GM19240 (cell line): ENCODE measurements around a stretch of chr7.

- RRBS, result no CpG with 5 or more reads among the region's 6 CpGs
Observed at GRCh38 chr7:2777777-2778211, 66.3 kb downstream of the GNA12 start.

GRCh38 chr7:2794648-2795392 is 49.3 kb downstream of the GNA12 start:
- RRBS, result no CpG with 5 or more reads among the region's 18 CpGs

DNA sequence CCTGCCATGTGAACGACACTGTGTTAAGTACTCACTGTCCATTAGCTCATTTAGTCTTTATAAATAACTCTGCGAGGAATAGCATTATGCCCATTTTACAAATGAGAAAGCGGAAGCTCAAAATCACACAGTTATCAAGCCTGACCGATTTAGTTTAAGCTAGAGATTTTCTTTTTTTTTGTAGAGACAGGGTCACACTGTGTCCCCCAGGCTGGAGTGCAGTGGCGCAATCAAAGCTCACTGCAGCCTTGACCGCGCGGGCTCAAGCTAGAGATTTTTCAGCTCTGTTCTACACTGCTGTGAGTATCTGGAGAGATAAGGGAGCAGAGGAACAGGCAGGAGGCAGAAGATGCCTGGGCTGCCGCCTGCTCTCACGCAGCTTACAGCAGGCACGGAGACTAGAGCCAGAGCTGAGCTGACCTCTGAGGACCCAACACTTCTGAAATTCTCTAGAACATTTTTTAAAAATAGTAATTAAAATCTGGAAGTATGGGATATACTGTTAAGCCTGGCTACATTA is 38.8 kb downstream of the GNA12 start:
- RRBS, result no CpG with 5 or more reads among the region's 11 CpGs

GRCh38 chr7:2842000-2842489 is 2.1 kb downstream of the GNA12 start:
- RRBS, result no CpG with 5 or more reads among the region's 5 CpGs

DNA sequence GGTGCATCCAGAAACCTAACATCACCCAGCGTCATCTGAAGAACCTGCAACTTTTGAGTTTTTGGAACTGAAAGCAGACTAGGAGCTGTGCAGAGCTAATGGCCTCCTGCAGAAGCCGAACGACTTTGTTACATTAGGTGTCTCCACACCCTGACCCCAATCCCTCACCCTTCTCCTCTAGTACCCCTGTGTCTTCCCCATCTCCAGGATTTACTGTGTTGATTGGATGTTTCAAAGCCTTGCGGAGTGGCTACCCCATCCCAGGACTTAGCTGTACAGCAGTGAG is 60.5 kb upstream of the CARD11 start:
- RRBS, result no CpG with 5 or more reads among the region's 4 CpGs

- RRBS, result no CpG with 5 or more reads among the region's 3 CpGs
Observed at GRCh38 chr7:3106391-3106966, 62.8 kb upstream of the CARD11 start.

DNA sequence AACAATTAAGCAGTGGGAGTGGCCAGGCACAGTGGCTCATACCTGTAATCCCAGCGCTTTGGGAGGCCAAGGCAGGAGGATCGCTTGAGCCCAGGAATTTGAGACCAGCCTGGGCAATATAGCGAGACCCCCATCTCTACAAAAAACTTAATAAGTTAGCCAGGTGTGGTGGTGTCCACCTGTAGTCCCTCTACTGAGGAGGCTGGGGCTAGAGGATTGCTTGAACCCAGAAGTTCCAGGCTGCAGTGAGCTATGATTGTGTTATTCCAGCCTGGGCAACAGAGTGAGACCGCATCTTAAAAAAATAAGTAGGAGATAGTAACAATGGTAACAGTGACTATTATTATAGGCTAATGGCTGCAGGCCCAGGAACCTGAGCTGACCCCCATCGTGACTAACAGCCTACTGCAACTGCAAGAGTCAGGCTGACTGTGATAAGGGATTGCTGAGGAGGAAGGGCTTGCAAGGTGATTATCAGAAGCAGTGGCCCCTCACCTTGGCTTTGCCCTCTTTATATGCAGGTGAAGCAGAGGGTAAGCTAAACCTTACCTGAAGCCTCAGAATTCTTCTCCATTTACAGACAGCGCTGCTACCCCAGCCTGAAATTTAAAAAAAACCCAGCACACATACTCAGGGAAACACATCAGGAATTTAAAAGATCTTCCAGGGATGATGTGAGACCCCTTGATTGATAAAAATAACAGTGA is 84.0 kb upstream of the SDK1 start:
- RRBS, result no CpG with 5 or more reads among the region's 6 CpGs

DNA sequence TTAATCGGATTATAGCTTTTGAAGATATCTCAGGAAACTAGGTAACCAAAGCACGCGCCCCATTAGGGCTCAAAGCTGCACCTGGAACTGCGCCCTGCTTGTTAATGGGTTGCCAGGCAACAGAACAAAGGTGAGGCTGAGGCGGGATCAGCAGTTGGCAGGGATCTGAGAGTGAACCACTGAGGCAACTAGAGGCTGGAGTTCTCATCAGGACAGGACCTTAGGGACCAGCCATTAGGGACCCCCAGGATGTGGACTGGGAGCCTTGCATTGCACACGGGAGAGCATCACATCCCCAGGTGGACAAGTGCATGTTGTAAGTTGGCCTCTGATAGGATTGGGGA is 6.3 kb upstream of the SDK1 start:
- RRBS, result no CpG with 5 or more reads among the region's 6 CpGs

DNA sequence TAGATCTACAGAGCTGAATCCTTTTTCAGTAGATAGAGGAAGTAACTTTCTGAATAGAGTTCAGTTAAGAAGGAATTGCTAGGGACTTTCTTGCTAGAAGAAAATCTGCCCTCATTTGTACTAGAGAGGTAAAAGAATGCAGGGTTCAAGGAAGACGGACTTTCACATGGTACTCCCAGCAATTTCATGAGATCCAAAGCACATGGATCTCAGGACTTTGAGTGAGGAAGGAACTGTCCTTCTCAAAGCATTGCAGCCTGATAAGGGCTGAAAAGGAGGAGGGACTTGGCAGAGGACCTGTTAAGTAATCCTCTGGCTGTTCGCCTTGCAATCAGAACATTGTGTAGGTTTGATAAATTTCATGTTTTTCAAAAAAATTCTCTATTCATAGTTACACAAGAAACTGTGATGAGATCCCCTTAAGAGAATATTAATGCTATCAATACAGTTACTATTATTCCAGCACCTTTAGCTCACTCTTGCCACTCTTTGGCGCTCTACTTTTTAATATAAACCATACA is 424.1 kb downstream of the SDK1 start:
- RRBS, result no CpG with 5 or more reads among the region's 3 CpGs

DNA sequence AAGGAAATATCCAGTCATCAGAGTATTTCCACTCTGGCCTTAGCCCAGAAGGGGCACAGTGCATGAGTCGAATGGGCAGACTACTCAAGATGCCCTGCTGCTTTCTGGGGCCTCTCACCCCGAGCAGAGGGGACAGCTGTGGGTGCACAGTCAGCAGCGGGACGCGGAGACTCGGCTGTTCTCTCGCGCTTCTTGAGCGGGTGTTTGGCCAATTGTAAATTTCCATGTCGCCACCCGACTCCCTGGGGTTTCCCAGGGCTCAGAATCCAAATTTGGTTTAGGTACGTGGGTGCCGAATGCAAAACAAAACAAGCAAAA is 671.5 kb downstream of the SDK1 start:
- RRBS, result no CpG with 5 or more reads among the region's 13 CpGs

DNA sequence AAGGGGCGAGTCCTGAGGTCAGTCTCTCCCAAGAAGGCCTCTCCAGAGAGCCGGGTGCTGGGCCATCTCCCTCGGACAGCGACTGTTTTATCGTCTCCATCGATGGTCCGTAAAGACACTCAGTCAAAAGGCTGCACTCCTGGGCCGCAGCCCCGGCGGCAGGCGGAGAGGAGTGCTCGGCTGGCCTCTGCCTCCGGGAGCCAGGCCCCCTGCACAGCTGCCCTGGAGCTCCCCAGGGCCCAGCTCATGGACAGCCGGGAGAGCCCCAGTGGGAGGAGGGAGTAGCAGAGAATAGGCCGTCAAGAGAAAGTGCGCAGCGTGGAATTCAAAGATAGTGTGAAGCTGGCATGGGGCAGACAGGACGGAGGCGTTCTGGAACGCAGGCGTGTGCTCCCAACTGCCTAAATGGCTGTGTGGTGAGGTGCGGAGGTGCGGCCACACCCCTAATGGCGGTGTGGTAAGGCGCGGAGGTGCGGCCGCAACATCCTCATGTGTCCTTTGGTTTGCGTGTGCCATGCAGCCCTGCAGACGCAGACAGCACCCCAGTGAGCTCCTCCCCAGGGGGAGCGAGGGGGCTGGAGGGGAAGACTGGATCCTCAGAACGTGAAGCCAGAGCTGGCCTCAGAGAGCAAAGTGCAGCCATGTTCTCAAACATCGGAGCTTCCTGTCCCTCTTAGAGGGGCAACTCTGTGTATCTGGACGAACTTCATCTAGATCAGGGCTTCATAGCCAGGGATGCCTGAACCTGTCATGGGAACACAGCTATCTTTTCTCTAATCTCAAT is 477.4 kb upstream of the FOXK1 start:
- RRBS, result 75% methylated on average over 10 of the region's 34 CpGs

DNA sequence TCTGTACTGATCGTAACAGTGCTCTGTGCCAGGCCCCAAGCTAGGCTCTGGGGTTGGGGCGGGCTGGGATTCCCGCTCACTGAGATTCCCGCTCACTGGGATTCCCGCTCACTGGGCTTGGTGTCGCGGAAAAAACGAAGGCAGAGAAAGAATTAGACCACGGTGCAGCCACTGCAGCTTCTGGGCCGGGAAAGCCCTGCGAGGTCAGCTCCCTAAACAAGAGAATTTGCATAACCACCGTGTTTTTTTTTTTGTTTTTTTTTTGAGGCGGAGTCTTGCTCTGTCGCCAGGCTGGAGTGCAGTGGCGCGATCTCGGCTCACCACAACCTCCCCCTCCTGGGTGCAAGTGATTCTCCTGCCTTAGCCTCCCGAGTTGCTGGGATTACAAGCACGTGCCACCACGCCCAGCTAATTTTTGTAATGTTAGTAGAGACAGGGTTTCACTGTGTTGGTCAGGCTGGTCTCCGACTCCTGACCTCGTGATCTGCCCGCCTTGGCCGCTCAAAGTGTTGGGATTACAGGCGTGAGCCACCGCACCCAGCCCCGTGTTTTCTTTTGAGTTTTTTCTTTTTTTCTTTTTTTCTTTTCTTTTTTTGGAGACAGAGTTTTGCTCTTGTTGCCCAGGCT is 31.3 kb downstream of the FOXK1 start:
- RRBS, result no CpG with 5 or more reads among the region's 27 CpGs

DNA sequence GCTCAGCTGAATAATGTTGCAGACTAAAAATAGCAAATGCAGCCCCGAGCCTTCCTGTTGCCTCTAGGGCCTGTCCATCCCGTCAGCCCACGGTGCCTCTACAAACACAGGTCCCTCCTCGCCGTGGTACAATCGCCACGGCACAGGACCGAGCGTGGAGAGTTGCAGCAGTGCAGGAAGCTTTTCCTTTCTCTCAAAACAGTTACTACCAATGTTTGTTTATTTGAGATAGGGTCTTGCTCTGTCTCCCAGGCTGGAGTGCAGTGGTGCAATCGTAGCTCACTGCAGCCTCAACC is 41.3 kb downstream of the FOXK1 start:
- RRBS, result no CpG with 5 or more reads among the region's 10 CpGs

DNA sequence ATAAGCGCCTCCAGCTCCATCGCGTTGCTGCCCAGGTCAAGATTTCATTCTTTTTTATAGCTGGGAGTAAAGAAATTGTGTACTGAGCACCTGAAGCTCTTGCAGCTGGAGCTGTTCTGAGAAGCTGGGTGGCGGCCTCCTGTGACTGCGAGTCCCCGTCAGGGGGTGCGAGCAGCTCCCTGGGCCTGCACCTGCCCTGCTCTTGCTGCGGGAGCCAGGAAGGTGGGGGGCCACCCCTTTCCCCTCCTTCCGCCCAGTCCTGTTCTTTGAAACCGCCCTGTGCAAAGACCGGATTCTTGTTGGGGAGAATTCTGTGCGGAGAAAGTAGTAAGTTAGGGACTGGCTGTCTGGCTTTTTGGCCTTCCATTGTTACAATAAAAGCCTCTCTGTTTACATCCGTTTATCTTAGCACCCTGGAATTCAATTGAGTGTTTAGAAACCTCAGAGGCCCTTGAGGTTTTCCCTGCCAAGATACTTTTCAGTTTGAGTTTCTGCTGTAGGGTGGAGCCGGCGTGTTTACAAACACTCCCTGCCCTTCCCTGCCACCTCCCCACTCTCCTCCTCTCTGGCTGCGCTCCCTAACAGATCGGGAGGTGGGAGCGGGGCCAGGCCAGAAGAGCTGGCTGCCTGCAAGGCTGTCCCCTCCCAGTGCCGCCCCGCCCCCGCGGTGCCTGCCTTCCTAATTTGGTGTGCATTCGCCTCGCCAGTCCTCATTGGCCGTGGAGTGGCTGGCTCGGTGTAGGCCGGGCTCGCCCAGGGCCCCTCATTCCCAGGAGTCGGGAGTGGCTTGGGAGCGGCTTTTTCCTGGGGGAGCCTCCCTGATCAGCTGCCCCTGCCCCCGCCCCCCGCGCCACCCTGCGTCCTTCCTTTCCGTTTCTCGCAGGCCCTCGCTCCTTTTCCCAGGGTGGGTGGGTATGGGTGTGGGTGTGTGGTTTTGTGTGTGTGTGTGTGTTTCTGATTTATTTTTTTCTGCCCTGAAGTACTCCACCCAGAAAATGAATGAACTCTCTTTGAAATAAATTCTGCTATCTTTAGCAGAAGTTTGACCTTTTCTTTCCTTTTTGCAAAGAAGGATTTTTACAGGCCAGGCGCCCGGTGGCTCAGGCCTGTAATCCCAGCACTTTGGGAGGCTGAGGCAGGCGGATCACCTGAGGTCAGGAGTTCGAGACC is 30.5 kb upstream of the AP5Z1 start:
- RRBS, result no CpG with 5 or more reads among the region's 41 CpGs

GRCh38 chr7:4748087-4748327 is 27.4 kb upstream of the AP5Z1 start:
- RRBS, result no CpG with 5 or more reads among the region's 6 CpGs

GRCh38 chr7:4765099-4765576 is 10.3 kb upstream of the AP5Z1 start:
- RRBS, result 98% methylated on average over 6 of the region's 13 CpGs

GRCh38 chr7:4782690-4783553 is 7.5 kb downstream of the AP5Z1 start:
- RRBS, result 96% methylated on average over 13 of the region's 37 CpGs

GRCh38 chr7:4794268-4794512 is 18.8 kb downstream of the AP5Z1 start:
- RRBS, result no CpG with 5 or more reads among the region's 8 CpGs

DNA sequence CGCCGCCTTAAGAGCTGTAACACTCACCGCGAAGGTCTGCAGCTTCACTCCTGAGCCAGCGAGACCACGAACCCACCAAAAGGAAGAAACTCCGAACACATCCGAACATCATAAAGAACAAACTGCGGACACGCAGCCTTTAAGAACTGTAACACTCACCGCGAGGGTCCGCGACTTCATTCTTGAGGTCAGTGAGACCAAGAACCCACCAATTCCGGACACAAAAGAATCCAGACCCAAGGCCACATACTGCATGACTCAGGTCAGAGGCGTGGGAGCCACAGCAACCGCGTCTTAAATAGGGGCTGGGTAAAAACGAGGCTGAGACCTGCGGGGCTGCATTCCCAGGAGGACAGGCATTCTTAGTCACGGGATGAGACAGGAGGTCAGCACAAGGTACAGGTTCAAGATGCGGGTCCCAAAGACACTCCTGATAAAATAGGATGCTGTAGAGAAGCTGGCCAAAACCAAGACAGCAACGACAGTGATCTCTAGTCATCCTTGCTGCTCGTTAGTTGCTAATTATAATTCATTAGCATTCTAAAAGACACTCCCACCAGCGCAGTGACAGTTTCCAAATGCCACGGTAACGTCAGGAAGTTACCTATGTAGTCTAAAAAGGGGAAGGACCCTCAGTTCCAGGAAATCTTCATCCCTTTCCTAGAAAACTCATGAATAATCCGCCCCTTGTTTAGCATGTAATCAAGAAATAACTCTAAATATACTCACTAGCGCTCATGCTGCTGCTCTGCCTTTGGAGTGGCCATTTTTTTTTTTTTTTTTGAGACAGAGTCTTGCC is 19.3 kb downstream of the AP5Z1 start:
- RRBS, result no CpG with 5 or more reads among the region's 29 CpGs

DNA sequence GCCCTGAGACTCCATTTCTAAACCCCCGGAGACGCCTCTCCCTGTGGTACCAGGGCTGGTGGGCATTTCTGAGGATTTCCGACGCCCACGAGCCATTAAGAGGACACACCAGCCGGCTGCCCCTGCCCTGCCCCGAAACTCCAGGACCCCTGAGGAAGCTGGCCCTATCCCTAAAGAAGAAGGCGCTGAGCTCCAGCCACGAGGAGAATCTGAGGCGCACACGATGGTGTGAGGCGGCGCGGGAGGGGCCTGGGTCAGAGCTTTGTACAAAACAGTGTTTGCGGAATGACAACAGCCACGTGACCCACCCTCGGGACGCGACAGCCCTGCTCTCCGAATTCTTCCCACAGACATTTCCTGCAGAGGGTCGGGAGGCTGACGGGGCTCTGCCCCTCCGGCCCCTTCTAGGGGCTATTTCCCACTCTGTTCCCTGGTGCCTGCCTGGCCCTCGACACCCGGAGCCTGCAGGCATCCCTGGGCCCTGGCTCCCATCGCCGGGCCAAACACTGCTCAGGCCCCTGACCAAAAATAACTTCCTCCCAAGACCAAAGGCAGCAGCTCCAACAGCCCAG is 42.4 kb downstream of the PAPOLB start:
- RRBS, result 69% methylated on average over 9 of the region's 27 CpGs